Mucosa of descending colon (tissue), 1 donor: ENCODE measurements around the gene ODR4.

GRCh38 chr1:185151660-185152052 is 5.1 kb downstream of the TRMT1L start:
- PRO-cap = no peak

- PRO-cap = unidirectional peak, minus-strand start at chr1:185307602
Measured at GRCh38 chr1:185306767-185307695, 10.0 kb downstream of the IVNS1ABP start.

DNA sequence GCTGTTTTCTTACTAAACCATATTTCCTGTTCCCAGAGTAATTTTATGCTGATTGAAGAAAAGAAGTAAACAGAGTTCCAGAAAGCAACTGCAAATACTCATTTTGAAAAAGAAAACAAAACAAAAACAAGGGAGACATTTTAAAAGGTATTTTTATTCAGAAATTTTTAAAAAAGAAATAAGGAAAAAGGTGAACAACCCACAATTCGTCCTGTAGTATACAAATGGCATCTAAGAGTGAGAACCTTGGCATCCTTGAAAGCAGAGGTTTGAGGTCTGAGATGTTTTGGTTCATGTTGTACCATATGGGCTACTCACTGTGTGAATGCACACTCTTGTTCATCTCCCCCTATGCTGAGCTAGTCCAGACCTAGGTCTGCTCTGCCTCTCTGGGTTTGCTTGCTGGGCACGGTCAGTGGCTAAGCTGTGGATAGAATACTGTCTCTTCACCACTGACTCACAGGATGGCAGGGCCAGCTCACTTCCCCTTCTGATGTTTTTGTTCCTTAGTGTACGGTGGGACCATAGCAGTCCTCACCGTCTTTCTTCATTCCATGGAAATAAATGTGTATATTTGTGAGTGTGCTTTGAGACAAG is 56.6 kb upstream of the IVNS1ABP start:
- PRO-cap = unidirectional peak, plus-strand start at position 509 of the sequence

GRCh38 chr1:185568335-185568850 is 165.8 kb upstream of the HMCN1 start:
- PRO-cap = no peak

GRCh38 chr1:186153691-186154226 is 142.3 kb upstream of the PRG4 start:
- PRO-cap = no peak

- PRO-cap = no peak
Measured at GRCh38 chr1:186343553-186344163, 31.4 kb downstream of the TPR start.

DNA sequence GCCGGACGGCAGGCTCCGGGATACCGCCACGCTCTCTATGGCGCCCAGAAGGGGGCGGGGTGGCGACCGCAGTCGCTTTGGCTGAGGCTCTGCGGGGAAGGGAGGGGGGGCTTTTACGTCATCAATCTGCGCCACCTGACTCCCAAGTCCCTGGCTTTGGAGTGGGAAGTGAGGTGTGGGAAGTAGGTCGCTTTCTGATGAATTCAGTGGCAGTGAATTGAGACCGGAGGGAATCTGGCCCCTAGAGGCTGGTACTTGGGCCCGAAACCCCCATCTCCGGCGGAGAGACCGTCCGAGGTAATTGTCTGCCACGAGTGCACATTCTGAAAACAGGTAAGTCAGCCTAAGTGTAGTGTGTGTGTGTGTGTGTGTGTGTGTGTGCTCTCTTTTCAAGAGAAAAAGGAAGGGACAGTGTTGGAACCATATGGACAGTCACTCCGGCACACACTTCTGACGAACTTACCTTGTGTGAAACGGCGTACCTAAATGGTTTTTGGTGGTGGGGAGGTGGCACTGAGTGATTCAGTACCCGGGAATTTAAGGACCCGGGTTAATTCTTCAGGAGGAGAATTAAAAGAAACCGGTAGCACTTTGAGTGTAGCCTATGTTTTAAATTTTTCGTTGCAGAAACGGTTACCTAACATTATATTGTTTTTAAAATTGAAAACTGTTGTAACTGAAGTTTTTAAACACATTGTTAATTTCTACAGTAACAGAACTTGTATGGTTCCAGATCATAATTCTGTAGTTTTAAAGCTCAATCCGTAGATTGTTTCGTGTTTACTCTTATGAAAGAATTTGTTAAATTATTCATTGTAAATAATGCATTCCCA is at the start of gene ODR4:
Gene ODR4, plus strand, starts transcription at position 197 of the 833 bp plus-strand sequence.
- PRO-cap = bidirectional peak, plus-strand start at position 220 of the sequence, minus-strand start at position 91 of the sequence

GRCh38 chr1:186829171-186829507 is 390 bp downstream of the PLA2G4A start:
- PRO-cap = no peak

DNA sequence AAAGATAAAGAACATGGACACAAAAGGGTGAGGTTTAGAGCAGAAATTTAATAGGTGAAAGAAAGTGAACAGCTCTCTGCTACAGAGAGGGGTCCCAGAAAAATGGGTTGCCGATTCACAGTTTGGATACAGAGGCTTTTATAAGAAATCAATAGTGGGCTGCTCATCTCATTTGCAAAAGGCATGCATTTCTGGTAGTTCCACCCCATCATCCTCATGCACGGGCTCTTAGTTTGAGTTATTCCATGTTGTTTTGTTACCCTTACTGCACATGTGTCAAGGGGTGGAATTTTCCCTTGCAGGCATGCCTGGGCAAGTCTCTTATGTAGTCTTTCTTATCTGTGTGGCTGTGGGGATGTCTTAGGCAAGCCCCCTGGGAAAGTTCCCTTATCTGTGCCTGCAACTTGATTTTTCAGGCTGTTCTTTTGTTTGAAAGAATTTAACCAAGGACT is 579.3 kb downstream of the PLA2G4A start:
- PRO-cap = no peak

DNA sequence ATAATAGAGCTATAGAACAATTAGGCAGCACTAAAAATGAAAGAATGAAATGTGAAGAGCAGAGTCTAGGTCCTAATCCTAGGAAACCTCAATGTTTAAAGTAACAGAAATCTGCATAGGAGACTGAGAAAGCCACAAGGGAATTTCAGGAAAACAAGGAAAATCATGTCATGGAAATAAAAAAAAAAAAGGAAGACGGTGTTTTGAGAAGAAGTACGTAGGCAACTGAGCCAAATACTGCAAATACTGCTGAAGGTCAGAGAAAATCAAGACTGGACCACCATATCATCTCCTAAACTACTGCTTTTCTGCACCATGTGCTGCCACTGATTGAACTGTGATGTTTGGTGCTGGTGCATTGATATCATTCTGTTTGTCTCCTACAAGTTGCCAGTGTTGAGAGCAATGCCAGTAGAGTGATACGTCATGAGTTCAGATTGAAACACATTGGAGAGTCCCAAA is 632.2 kb downstream of the PLA2G4A start:
- PRO-cap = no peak

- PRO-cap = no peak
Measured at GRCh38 chr1:190564423-190564712, 86.7 kb upstream of the BRINP3 start.

- PRO-cap = no peak
Measured at GRCh38 chr1:191756015-191756246, 402.3 kb upstream of the RGS18 start.

- PRO-cap = no peak
Measured at GRCh38 chr1:192066374-192066791, 91.9 kb upstream of the RGS18 start.

DNA sequence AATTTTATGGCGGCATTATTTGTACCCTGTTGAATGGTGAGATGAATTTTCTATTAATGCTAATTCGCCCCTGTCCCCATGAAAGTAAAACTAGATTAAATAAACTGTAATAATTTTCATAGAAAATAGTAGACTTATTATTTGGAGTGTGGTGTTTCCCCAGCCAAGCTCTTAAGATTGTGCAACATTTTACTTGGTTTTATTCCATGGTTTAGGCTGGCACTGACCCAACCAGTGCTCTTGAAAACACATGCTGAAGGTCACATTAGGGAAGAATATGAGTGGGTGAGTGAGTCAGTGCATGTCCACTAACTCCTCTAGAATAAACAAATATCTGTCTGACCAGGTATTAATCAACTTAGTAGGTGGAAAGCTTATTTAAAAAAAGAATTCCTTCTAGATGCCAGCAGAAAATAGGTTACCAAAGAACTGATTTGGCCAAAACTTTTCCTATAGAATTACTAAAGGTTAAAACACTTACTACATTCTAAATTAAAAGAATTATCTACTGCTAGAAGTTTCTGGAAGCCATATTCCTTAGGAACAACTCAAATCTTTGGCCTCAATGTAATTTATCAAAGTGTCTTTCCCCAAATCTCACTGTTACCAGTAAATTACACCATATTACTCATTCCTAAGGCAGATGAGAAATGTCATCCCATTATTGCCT is 89.8 kb upstream of the RGS1 start:
- PRO-cap = no peak

- PRO-cap = unidirectional peak, minus-strand start at chr1:192609306
Measured at GRCh38 chr1:192609130-192609585, 26.8 kb upstream of the RGS13 start.

GRCh38 chr1:192715862-192716565 is 80.1 kb downstream of the RGS13 start:
- PRO-cap = no peak

- PRO-cap = no peak
Measured at GRCh38 chr1:192801752-192802046, 7.1 kb upstream of the RGS2 start.

DNA sequence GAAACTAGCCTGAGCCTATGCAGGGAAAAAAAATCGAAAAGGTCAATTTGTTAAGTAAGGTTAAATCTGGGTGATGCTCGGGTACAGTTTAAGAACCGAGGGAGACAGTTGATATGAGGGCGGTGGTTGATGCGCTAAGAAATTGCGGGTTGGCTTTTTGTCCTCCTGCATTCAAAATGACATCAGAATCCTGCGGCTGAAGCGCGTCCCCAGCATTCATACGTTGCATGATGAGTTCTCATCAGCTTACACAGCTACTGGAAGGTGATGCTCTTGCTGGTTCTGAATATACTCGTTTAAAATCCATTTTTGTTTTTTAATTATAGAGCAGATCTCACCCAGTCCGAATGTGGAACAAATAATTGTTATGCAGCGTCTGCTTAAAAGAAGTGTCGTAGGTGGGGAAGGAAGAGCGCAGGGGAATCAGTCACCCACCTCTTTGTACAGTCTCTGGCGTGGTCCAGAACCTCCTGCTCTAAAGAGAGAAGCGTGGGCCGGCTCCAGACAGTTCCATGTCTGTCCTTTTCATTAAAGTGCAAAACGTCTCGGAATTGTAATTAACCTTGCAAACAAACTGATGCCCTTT is 526 bp downstream of the RGS2 start:
- PRO-cap = bidirectional peak, plus-strand start at position 481 of the sequence, minus-strand start at position 173 of the sequence

DNA sequence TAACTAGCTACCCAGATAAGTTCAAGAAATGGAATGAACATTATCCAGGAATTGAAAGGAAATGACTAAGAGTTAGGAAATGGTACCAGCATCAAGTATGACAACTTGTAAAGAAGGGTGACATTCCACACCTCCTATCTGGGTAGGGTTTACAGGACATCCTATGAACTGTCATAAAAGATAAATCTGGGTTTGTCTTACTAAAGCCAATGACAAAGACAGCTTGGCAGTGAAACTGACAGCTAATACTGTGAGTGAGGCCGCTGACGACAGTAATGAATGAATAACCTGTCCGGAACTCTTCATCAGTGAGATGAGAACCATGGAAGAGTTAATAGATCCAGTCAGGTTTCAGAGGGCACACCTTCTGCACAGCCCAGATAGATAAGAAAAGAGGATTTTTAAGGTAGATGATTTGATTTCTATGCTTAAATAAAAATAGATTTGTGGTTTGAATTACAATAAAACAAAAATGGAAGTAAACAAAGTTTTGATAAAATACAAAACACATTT is 18.4 kb downstream of the RGS2 start:
- PRO-cap = no peak

GRCh38 chr1:193042701-193043361 is 16.3 kb downstream of the UCHL5 start:
- PRO-cap = no peak